ENCODE measurements around a stretch of chr1.

GRCh38 chr1:180150814-180151349, 3.8 kb upstream of the QSOX1 start:
- PRO-cap = no peak

DNA sequence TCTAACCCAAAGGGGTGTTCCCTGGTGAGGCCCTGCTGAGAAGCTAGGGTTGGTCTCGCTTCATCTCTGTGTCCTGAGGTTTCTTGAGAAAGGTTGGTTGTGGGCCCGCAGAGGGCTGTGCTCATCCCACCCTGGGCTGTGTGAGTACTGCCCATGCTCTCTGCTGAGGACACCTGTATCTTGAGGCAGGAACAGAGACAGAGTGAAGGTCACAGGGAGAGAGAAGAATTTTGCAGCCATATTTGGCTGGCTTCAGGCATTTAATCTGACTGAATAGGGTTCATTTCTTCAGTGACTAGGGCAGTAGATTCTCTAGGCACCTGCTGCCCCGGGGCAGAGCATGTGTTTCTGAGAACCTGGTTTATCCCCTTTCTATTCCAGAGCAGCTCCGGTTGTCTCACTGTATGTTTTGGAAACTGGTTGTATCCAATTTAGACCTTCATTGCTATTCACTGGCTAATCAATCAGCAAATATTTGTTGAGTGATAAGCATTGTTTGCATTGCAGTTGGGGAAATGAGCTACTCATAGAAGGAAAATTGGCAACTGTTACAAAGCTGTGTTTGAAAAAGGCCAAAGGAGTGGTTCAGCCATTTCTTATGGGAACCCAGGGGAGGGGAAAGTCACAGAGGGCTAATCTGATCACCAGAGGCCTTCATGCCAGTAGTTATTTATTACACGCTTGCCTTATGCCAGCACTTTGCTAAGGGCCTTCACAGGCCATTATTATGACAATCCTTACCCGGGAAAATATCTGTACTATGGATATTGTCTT, 2.8 kb downstream of the QSOX1 start:
- PRO-cap = unidirectional peak, minus-strand start at position 342 of the sequence; unidirectional peak, minus-strand start at position 406 of the sequence

DNA sequence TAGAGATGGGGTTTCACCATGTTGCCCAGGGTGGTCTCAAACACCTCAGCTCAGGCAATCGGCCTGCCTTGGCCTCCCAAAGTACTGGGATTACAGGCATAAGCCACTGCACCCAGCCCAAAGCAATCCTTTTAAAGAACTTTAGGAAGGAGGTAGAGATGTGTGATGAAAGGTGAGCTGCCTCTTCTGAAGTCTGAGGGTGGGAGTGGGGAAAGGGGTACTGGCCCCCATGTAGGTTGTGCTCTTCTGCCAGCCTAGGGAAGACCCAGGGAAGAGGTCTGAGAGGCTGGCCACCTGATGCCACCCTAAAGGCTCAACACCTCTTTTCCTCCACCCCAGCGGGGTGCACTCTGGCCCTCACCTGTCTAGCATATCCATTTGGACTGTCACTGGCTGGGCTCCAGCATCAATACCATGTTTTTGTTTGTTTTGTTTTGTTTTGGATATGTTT, 22.8 kb downstream of the QSOX1 start:
- PRO-cap = no peak

GRCh38 chr1:180197743-180199074, 31.9 kb upstream of the LHX4 start:
- PRO-cap = no peak

DNA sequence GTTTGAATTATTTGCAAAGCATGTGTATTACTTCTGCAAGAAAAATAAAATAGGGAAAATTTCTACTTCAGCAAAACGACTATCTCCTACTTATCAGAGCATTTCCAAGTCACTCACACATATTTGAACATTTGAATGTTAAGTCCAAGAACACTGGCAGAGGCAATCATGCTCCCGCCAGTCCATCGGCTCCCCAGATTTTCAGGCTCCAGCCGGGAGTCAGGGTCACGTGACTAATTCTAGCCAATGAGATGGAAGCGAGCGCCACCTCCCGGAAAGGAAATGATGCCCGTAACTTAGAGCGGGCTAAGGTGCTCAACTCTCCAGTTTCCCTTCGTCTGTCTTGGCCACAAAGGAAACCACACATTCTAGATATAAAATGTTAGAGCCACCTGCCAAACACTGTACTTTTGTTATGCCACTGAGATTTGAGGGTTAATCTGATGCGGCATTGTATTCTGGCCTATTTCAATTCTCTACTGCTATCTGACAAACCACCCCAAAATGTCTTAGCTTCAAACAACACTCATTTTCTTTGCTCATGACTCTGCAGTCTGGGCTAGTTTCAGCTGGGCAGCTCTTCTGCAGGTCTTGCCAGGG, 16.6 kb upstream of the LHX4 start:
- PRO-cap = no peak

- PRO-cap = no peak
Observed at GRCh38 chr1:180609539-180610047, 22.2 kb upstream of the XPR1 start.

DNA sequence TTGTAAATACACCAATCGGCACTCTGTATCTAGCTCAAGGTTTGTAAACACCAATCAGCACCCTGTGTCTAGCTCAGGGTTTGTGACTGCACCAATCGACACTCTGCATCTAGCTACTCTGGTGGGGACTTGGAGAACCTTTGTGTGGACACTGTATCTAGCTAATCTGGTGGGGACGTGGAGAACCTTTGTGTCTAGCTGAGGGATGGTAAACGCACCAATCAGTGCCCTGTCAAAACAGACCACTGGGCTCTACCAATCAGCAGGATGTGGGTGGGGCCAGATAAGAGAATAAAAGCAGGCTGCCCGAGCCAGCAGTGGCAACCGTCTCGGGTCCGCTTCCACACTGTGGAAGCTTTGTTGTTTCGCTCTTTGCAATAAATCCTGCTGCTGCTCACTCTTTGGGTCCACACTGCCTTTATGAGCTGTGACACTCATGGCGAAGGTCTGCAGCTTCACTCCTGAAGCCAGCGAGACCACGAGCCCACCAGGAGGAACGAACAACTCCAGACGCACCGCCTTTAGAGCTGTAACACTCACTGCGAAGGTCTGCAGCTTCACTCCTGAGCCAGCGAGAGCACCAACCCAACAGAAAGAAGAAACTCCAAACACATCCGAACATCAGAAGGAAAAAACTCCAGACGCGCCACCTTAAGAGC, 12.7 kb downstream of the MR1 start:
- PRO-cap = no peak

GRCh38 chr1:181061862-181063321, 26.1 kb upstream of the IER5 start:
- PRO-cap = no peak

- PRO-cap = no peak
Observed at GRCh38 chr1:181105678-181105889, 17.1 kb downstream of the IER5 start.

- PRO-cap = no peak
Observed at GRCh38 chr1:181105890-181106199, 17.3 kb downstream of the IER5 start.

- PRO-cap = no peak
Observed at GRCh38 chr1:181159289-181159789, 70.8 kb downstream of the IER5 start.

GRCh38 chr1:182035140-182035601, 26.3 kb downstream of the ZNF648 start:
- PRO-cap = no peak

- PRO-cap = no peak
Observed at GRCh38 chr1:182145292-182145991, 83.9 kb upstream of the ZNF648 start.

- PRO-cap = no peak
Observed at GRCh38 chr1:182206785-182207247, 145.3 kb upstream of the ZNF648 start.

- PRO-cap = no peak
Observed at GRCh38 chr1:182315112-182315594, 76.4 kb downstream of the GLUL start.

GRCh38 chr1:182383136-182384201, 8.1 kb downstream of the GLUL start:
- PRO-cap = no peak

GRCh38 chr1:182397593-182398103, 2.8 kb downstream of the TEDDM1 start:
- PRO-cap = no peak

DNA sequence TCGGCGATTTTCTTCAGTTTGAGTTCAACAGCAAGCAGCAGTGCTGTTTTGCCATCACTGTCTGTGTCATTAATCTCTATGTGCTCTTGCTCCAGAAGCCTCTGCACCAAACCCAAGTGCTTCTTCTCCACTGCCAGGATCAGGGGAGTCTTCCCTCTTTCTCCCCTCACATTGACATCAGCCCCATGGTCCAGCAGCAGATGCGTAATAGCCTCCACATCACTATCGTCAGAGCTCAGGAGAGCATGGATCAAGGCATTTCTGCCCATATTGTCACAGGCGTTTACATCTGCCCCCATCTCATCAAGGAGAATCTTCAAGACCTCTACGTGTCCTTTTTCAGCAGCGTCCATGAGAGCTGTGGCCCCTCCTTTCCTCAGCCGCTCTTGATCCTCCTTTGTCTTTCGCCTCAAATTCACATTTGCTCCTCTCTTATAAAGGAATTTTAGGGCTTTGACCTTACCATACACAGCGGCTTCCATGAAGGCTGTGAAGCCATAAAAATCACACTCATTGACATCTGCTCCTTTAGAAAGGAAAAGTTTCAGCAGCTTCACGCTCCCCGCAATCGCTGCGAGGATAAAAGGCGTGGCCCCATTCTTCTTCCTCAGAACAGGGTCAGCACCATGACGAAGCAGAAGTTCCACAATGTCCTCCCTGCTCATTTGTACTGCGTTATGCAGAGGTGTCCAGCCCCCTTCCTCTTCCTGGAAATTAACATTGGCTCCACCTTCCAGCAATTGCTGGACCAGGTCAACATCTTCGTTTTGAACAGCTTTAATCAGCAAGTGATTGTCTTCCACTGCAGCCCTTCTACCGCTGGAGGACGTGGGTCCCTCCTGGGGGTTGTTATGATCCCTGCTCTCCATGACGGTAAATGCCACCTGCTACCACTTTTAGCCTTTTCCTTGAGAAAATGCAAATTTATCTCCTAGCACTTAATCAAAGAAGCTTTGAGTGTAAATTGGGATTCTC, 2.8 kb downstream of the RNASEL start:
- PRO-cap = no peak

- PRO-cap = no peak
Observed at GRCh38 chr1:182617569-182618366, 13.6 kb upstream of the RGS16 start.

DNA sequence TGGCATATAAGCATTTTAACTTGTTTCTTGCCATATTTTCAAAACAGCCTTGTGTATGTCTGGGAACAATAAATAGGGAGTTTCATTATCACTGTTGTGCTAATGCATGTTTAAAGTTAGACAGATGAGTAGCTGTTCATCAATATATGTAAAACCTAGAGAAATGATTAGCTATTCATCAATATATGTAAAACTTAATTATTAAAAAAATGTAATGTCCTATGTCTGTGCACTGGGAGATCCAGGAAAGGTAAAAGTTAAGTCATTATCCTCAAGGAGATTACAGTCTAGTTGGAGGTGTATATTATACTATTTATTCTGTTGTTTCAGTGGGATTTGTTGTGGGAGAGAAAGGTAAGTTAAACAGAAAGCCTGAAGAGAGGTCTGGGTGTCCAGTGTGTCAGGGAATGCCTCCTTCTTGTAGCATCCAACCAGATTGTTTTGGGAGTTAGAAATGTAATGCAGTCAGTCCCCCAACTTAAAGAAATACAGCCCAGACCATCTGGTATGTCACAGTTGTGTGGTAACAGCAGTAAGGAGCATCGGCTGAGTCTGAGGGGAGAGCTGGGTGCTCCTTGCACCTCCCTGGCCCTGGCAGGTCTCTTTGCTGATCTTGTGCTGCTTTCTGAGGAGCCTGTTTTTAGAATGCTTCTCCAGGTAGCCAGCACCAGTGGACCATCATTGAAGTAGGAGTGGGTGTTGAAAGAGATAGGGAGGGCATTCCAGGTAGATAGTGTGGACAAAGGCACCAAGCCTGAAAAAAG, 46.2 kb downstream of the LAMC1 start:
- PRO-cap = no peak